Pericardium fibroblast (primary cell): ENCODE measurements around the genes PPP2R3B and DHRSX.

DNA sequence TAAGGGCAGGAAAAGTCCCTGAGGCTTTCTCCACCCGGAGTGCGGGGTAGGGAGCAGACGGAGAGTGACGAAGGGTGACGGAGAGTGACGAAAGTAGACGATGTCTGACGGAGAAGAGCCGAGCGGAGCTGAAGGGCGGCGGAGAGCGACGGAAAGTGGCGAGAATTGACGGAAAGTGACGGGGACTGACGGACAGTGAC lies 262.2 kb upstream of the PLCXD1 start:
- RAMPAGE, long total RNA: no peak

GRCh38 chrX:267672-268327 lies 13.4 kb upstream of the PLCXD1 start:
- RAMPAGE, long total RNA: no peak

DNA sequence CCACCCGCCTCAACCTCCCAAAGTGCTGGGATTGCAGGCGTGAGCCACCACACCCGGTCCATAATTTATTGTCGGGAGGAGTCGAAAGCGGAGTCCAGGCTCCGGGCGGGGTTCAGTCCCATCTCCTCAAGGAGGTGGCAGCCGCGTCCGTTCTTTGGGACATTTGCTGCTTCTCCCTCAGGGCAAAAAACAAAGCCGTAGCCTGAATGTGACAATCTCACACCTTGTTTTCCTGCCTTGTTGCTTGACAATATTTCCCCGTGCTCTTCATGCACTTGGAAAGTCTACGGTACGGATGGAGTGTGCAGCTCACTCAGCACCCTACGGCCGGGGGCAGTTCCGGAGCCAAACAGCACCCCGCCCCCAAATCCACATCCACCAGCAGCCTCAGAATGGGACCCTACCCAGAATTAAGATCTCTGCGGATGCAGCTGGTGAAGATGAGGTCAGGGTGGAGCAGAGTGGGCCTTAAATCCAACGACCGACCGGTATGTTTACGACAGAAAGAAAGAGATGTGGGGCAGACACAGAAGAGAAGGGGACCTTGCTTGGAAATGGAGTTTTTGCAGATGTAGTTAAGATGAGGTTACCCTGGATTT lies 9.5 kb downstream of the GTPBP6 start:
- RAMPAGE, long total RNA: no peak

- RAMPAGE, long total RNA: no peak
Observed at GRCh38 chrX:386458-387609, at the start of gene PPP2R3B. Gene PPP2R3B (minus strand): TSS chrX:386907.

- RAMPAGE, long total RNA: no peak
Observed at GRCh38 chrX:980853-981132, 231.7 kb downstream of the CRLF2 start.

DNA sequence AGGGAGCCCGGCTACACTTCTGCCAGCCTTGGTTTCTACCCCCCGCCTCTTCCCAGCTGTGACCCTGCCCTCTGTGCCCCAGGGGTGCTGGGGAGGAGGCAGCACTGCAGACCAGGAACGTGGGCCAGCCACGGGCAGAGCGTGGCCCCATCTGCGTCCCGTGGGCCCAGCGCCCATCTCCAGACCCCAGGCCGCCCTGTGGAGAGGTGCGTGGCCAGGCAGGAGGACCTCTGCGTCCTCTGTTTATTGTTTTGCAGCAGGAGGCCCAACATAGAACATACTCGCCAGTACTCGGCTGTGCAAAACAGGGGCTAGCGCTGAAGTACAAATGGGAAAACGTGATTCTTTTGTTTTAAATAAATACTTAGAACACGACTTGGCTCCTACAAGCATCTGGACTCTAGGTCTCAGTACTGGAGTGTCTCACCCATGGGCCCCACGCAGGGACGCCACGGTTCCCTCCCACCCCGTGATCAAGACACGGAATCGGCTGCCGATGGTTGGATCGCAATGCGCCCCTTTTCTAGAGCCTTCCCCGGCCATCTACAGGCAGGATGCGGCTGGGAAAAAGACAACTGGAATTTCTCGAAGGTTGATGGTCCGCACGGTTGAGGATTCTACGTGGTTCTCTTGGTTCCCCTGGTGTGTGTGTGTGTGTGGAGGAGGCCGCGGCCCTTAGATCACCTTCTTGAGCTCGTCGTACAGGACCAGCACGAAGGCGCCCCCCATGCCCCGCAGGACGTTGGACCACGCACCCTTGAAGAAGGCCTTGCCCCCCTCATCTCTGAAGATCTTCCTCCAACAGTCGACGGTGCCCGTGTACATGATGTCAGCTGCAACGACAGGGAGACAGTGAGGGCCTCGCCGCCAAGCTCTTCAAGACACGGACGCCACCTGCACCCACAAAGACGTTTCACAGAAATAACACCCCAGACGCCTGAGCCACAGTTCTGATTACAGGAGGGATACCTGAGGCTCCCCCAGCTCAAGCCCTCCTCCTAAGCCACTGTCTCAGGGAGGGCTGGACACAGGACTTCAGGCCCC lies 5.7 kb downstream of the SLC25A6 start:
- RAMPAGE, long total RNA: no peak

GRCh38 chrX:1404646-1405239 lies 12.8 kb upstream of the SLC25A6 start:
- RAMPAGE, long total RNA: no peak

- RAMPAGE, long total RNA: no peak
Observed at GRCh38 chrX:1405893-1406366, 14.0 kb upstream of the SLC25A6 start.

- RAMPAGE, long total RNA: no peak
Observed at GRCh38 chrX:1483992-1484604, 31.4 kb upstream of the ASMTL start.

GRCh38 chrX:1493907-1494623 lies 41.4 kb upstream of the ASMTL start:
- RAMPAGE, long total RNA: no peak

DNA sequence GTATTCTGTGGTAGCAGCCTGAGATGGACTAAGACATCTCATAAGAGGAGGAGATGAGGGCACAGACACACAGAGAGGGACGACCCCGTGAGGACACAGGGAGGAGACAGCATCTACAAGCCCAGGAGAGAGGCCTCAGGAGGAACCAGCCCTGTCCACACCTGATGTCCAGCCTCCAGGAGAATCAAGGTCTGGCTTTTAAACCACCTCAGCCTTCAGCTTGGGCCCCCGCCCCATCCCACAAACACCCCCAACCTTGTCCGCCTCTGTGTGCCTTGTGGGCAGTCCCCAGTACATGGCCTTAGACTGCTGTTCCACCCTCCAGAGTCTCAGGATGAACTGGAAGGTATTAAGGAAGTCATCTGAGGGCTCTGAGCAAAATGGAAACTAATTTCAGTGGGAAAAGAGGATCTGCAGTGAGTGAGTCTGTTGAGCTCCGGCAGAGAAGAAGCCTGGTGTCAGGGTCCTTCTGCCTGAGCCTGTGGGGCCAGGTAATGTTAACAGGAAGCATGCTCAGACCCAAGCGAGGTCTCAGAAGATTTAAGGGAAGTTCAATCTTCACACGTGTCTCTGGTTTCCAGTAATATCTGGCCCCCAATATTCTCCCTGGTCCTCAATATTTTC lies 19.7 kb downstream of the P2RY8 start:
- RAMPAGE, long total RNA: no peak

DNA sequence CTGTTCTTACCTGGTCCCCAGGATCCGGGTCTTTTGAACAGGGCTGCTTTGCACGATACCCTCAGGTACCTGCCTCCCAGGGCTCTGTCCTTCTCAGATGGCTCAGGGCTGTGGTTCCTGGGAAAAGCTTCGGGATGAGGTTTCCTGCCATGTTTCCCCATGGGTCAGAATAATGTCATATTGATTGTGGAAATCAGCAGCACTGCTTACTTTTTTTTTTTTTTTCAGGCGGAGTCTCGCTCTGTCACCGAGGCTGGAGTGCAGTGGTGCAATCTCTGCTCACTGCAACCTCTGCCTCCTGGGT lies 271.9 kb downstream of the ASMT start:
- RAMPAGE, long total RNA: no peak

- RAMPAGE, long total RNA: no peak
Observed at GRCh38 chrX:2175755-2176441, 324.9 kb downstream of the DHRSX start.

DNA sequence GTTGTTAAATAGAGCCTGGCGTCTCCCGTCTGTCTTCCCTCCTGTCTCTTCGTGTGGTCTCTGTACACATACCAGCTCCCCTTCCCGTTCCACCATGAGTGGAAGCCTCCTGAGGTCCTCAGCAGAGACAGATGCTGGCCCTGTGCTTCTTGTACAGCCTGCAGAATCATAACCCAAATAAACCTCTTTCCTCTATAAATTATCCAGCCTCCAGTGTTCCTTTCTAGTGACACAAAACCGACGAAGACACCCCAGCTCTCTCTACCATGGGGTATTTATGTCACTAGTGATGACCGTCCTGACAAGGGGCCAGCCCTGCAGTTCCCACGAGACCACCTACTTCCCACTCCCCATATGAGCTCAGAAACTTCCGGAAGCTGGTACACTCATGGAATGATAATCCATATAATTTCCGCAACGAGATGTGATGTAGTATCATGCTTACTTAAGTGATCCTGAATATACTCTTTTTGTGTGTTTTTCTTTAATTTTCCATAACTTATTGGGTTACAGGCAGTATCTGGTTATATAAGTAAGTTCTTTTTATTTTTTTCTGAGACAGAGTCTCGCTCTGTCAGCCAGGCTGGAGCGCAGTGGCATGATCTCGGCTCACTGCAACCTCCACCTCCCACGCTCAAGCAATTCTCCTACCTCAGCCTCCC lies 162.0 kb downstream of the DHRSX start:
- RAMPAGE, long total RNA: no peak

- RAMPAGE, long total RNA: no peak
Observed at GRCh38 chrX:2382575-2383928, 117.7 kb downstream of the DHRSX start.

DNA sequence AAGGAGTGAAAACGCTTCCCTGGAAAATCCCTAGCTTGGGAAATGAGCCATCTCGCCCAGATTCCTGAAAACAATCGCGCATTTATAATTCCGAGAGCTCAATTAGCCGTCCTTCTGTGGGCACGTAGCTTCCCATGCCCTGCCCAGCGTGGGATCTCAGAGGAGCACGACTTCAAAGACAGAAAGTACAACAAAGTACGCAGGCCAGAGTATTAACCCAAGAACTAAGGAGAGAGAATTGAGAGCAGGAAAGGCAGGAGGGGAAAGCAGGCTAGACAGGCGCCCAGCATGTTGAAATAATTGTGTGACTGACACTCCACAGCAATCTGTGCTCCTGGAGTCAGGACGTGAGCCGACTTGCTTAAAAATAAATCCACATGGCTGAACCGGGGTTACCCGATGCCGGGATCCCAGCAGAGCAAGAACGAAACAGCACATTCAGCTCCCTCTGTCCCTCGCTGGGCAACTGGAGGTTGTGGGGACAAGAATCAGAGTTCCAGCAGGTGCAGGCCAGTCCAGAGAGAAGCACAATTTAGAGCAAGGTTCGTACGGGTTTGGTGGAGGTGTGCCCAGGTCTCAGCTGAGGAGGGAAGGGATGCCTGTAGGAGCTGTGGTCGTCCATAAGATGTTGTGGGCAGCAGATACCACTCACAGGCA lies 98.8 kb downstream of the DHRSX start:
- RAMPAGE, long total RNA: no peak

DNA sequence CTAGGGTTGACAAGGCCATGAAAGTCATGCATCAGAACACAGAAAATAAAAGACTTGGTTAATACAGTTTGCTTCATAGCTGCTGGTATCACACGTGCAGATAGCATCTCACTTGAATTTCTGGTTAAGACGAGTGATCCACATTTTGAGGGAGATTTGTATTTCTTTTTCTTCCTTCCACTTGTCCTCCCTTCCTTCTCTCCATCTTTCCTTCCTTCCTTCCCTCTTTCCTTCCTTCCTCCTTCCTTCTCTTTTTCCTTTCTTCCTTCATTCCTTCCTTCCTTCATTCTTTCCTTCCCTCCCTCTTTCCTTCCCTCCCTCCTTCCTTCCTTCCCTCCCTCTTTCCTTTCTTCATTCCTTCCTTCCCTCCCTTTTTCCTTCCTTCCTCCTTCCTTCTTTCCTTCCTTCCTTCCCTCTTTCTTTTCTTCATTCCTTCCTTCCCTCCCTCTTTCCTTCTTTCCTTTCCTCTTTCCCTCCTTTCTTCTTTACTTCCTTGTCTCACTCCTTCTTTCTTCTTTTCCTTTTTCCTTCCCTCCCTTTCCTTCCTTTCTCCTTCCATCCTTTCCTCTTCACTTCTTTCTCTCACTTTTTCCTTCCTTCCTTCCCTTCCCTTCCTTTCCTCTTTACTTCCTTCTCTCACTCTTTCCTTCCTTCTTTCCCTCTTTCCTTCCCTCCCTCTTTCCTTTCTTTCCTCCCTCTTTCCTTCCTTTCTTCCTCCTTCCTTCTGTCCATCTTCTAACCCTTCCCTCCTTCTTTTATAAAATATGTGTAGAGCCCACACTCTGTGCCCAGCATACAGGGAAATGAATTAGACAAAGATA lies 74.4 kb downstream of the DHRSX start:
- RAMPAGE, long total RNA: no peak

DNA sequence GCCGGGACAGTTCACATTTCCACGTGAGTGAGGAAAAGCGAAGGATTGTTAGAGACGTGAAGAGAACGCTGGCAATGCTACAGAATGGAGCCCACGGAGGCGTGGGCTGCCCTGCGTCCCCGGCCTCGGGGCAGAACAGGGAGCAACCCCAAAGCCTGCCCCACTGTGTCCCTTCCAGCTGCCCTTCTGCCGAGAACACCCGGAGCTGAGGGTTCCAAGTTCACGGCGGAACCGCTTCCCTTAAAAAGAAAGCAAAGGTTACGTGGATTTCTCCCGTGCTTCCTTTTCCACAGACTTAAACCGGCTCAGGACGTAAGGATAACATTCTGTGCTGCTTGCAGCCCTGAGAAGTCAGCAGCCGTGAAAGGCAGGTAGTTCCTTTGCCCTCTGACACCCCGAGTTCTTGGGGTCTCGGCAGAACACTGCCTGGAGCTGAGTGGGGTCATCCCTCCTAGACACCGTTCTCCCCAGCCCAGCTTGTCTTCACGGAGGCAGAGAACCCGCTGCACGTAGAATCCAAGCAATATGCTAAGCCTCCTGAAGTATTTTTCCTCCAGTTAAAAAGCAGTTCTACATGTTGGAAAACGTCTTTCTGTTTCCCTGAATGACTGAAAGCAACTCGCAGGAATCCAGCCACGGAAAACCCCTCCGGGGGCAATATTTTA lies 14.1 kb downstream of the DHRSX start:
- RAMPAGE, long total RNA: no peak

DNA sequence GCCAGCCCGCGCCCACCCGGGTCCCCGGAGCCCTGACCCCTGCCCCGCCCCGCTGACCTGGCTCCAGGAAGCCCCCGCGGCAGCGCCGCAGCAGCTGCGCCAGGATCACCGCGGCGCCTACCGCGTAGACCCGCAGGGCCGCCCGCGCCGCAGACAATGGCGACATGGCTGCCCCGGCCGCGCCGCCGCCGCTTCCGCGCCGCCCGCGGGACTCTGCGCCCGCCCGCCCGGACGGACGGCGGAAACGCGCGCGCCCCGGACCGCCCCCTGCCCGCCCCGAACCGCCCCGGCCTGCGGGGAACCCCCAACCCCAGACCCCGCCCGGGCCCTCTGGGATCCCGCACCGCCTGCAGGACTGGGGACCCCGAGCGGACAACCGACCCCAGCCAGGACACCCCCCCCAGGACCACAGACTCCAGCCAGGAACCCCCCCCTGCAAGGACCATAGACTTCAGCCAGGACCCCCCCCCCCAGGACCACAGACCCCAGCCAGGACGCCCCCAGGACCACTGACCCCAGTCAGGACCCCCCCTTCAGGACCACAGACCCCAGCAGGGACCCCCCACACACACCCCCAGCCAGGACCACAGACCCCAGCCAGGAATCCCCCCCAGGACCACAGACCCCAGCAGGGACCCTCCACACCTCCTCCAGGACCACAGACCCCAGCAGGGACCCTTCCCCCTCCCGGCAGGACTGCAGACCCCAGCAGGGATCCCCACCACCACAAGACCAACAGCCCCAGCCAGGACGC lies at the start of gene DHRSX:
TSS of gene DHRSX (minus strand) at position 217 of the 754 bp plus-strand sequence.
- RAMPAGE, long total RNA: no peak

- RAMPAGE, long total RNA: no peak
Observed at GRCh38 chrX:2604714-2605555, 86.2 kb upstream of the CD99 start.